ENCODE measurements around a stretch of chr1.

DNA sequence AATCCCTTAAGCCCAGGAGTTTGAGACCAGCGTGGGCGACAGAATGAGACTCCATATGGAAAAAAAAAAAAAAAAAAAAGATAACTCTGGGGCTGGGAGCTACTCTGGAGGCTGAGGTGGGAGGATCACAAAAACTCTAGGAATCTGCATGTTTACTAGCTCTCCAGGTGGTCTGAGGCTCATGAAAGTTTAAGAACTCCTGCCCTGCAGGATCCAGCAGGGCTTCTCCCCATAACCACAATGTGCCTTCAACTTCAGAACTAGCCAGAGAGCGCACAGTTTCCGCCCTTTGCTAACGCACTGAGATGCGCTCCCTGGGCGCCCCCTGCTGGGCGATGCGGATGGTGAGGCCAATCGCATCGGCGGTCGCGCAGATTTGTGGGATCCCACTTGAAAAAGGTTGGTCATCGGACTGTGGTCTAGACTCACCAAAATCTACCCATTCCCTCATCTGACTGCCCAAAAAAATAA is 8.8 kb downstream of the ZNF683 start:
- PRO-cap, 3 experiments = no peak in any of the 3 experiments
- RAMPAGE, long total RNA = no peak
- RRBS, 2 experiments = no CpG with 5 or more reads among the region's 15 CpGs

DNA sequence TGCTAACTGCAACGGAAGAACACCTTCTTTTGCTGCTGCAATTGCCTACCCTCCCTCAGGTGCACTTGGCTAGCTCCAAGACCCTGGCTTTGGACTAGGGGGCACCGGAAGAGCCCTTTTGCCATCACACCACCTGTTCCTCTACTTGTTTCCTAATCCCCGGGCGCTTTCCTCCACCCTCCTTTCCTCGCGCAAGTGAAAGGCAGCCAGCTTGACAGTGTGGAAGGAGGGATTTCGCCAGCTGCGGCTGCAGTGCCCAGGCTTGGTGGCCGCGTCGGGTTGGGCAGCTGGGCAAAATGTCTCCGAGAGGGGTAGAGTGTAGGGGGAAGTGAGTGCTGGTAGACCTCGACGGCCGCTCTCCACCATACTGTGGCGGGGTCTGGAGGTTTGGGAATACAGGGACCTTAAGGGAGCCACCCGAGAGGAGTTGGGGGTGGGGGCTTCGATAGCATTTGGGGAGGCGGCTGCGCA is 892 bp upstream of the HMGN2 start:
- PRO-cap, 3 experiments = no peak in any of the 3 experiments
- RAMPAGE, long total RNA = no peak
- RRBS, 2 experiments = 0 to 8% methylated on average over 1 of the region's 20 CpGs

GRCh38 chr1:26473353-26473961 is 1.2 kb downstream of the HMGN2 start:
- PRO-cap, 3 experiments = no peak in any of the 3 experiments
- RAMPAGE, long total RNA = no peak
- RRBS, 2 experiments = no CpG with 5 or more reads among the region's 9 CpGs

- PRO-cap, 3 experiments = no peak in any of the 3 experiments
- RAMPAGE, long total RNA = no peak
- RRBS, 2 experiments = no CpG with 5 or more reads among the region's 9 CpGs
Measured at GRCh38 chr1:26560612-26561233, 31.2 kb downstream of the RPS6KA1 start.

DNA sequence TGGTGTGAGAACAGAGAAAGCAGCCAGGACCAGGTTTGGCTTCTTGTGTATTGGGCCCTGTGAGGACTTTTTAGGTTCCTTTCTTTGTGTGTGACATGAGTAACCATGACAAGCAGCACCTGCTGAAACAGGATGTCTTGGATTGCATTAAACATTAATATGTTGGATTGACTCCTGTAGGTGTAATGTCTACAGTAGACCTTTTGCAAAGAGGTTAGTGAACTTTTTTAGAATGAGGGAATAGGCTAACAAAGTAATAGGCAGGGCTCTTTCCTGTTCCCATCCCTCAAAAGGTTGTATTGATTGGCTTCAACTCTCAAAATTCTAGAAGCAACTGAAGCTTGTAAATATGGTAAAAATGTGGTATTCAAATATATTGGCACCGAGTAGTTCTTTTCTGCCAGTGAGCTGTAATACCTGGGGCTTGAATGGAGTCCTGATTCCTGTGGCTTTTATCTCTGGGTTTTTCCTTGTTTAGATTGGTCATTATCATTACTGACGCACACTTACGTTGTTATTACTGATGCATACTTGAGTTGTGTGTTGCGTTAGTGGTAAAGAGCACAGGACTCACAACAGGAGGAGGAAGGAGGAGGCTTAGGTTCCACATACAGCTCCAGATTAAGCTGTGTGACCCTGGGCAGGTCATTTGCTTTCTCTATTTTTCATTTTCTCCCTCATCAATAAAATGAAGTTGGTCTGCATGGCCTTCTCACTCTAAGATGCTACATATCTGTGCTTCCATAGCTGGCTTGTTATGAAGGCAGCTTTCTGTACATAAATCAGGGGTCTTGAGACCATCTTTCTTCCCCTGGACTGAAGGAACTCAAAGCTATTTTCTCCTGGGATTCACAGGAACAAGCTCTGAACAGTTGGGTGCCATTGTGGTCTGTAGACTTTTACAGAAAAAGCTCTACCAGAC is 5.4 kb downstream of the ARID1A start:
- PRO-cap, 3 experiments = no peak in any of the 3 experiments
- RAMPAGE, long total RNA = no peak
- RRBS, 2 experiments = no CpG with 5 or more reads among the region's 4 CpGs

DNA sequence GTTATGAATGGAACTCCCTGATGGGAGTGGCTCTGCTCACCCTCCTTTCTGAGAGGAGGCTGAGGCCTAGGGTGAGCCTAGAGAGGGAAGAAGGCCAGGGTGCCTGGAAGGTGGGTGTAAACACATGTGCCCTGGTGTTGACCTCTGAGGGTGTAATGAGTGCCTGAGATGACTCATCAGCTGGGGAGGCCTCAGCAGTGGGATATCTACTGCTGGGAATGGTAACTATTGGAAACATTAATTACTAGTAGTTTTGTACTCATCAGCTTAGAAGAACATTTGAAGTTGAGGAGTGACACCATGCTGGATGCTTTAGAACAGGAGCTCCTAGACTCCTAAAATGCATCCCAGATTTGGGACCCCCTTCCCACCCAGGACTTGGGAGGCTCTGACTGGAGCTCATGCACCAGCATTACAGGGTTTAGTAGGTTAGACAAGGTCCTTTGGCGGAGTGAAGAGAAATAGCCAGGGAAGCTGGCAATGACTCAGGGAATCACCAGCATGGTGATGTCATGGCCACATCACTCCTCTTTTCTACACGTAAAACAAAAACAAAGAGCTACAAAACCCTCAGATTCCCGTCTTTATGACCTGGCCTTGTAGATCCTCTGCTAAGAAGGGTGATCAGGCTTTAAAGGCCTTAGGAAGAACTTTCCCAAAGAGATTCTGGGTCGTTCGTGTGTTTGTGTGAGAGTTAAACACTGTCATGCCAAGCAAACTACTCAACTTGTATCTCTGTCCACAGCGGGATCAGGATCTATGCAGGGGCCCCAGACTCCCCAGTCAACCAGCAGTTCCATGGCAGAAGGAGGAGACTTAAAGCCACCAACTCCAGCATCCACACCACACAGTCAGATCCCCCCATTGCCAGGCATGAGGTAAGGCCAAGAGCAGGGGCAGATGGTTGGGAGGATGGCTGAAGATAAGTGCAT is 15.7 kb upstream of the PIGV start:
- PRO-cap, 3 experiments = peak in 1 of 3 experiments; most common plus-strand start position 278 of the sequence (in 1)
- RAMPAGE, long total RNA = no peak
- RRBS, 2 experiments = no CpG with 5 or more reads among the region's 6 CpGs

DNA sequence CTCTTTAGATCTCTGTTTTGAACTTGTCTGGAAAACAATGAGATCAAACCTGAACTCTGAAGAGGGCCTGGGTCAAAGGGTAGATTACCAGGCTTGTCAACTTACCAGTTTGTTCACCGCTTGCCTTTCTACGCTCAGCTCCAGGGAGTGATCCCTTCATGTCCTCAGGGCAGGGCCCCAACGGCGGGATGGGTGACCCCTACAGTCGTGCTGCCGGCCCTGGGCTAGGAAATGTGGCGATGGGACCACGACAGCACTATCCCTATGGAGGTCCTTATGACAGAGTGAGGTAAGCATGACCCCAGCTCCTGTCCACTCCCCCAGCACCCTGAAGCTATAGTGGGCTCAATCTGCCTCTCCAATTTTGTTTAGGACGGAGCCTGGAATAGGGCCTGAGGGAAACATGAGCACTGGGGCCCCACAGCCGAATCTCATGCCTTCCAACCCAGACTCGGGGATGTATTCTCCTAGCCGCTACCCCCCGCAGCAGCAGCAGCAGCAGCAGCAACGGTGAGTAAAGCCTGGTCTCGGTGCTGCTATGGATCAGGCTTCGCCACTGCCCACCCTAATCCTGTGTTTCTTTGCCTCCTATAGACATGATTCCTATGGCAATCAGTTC is 14.4 kb upstream of the PIGV start:
- PRO-cap, 3 experiments = no peak in any of the 3 experiments
- RAMPAGE, long total RNA = no peak
- RRBS, 2 experiments = no CpG with 5 or more reads among the region's 16 CpGs

DNA sequence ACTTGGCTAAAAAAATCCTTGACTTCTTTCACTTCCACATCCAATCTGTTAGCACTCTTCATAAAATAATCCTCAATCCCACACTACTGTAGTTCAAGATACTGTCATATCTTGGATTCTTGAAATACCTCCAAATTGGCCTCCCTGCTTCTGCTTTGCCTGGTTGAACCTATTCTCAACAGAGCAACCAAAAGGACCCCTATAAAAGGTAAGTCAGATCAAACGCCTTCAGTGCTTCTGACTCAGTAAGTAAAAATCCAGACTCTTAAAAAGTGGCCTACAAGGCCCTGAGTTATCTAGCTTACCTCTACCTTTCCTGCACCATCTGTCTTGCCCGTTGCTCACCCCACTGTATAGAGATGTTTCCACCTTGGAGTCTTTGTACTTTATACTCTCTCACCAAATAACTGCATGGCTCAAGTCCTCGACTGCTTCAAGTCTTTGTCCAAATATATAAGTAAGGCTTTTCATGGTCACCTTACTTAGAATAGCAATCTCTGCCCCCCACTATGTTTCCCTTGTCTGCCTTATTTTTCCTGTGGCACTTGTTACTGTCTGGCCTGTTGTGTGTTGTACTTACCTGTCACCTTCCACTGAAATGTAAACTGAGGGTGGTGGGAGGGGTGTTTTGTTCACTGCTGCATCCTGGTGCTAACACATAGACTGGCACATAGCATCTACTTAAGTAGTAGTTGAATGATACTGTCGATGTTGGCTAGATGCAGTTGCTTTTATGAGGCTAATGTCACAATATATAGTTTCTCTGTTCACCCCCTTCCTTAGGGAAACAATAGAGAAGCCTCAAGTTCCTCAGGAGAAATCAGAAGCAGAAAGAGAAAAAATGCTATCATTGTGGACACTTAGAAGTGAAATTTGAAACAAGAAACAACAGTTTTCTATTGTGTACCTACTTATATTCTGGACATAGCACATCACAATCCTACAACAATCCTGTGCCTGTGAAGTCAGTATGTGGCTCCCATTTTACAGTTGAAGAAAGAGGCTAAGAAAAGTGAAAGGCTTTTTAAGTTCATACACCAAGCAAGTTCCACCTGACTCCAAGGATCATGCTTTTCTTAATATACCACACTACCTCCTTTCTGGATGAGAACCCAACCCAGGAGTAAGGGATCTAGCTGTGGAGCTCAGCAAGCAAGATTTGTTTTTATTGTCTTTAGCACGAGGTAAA is 4.8 kb upstream of the PIGV start:
- PRO-cap, 3 experiments = no peak in any of the 3 experiments
- RAMPAGE, long total RNA = no peak
- RRBS, 2 experiments = no CpG with 5 or more reads among the region's 5 CpGs

DNA sequence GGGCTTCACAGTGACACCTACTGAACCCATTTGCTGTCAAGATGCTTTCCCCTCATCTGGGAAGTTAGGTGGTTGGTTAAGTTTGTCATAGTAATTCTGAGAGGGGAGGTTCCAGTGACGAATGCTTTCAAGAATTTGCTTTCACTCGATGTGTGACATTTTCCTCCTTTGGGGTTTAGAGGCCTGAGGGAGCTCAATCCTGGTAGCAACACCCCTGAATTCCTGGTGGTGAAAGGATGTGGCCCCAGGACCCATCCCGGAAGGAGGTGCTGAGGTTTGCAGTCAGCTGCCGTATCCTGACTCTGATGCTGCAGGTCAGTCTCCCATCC is 2.8 kb downstream of the PIGV start:
- PRO-cap, 3 experiments = no peak in any of the 3 experiments
- RAMPAGE, long total RNA = no peak
- RRBS, 2 experiments = no CpG with 5 or more reads among the region's 4 CpGs

DNA sequence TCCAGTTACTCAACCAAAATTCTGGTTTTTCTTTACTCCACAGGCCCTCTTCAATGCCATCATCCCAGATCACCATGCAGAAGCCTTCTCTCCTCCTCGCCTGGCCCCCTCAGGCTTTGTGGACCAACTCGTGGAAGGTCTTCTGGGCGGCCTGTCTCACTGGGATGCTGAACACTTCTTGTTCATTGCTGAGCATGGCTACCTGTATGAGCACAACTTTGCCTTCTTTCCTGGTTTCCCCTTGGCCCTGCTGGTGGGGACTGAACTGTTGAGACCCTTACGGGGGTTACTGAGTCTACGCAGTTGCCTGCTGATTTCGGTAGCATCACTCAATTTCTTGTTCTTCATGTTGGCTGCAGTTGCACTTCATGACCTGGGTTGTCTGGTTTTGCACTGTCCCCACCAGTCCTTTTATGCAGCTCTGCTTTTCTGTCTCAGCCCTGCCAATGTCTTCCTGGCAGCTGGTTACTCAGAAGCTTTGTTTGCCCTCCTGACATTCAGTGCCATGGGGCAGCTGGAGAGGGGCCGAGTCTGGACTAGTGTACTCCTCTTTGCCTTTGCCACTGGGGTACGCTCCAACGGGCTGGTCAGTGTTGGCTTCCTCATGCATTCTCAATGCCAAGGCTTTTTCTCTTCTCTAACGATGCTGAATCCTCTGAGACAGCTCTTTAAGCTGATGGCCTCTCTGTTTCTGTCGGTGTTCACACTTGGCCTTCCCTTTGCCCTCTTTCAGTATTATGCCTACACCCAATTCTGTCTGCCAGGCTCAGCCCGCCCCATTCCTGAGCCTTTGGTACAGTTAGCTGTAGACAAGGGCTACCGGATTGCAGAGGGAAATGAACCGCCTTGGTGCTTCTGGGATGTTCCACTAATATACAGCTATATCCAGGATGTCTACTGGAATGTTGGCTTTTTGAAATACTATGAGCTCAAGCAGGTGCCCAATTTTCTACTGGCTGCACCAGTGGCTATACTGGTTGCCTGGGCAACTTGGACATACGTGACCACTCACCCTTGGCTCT is 6.6 kb downstream of the PIGV start:
- PRO-cap, 3 experiments = no peak in any of the 3 experiments
- RAMPAGE, long total RNA = no peak
- RRBS, 2 experiments = no CpG with 5 or more reads among the region's 15 CpGs

- PRO-cap, 3 experiments = no peak in any of the 3 experiments
- RAMPAGE, long total RNA = no peak
Measured at GRCh38 chr1:26800605-26800816, 12.8 kb downstream of the PIGV start.

- PRO-cap, 3 experiments = no peak in any of the 3 experiments
- RAMPAGE, long total RNA = no peak
- RRBS, 2 experiments = 50 to 60% methylated on average over 1 of the region's 15 CpGs
Measured at GRCh38 chr1:26852151-26852975, 10.6 kb upstream of the SFN start.

DNA sequence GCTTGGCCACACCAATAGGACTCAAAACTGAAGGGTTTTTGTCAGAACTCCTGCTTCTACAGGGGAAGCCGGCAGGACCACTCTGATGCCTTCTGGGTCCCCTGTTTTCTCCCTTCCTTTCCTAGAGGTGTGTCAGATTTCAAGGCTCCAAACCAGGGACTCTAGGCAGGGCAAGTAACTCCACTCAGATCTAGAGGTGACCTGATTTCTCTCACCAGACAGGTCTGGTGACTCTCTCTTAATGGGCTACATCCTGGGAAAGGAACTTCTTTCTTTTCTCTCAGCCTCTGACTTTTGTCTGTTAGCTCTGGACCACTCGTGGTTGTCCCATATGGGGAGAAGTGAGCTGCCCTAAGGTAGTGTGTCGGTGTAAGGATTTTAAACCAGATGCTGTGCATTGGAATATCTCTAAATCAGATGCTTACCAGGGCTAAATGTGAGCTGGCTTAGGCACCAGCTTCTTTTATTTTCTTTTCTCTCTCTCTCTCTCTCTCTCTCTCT is 4.9 kb downstream of the SFN start:
- PRO-cap, 3 experiments = no peak in any of the 3 experiments
- RAMPAGE, long total RNA = no peak
- RRBS, 2 experiments = no CpG with 5 or more reads among the region's 3 CpGs

GRCh38 chr1:26994029-26994668 is 657 bp downstream of the TRNP1 start:
- PRO-cap, 3 experiments = no peak in any of the 3 experiments
- RAMPAGE, long total RNA = no peak
- RRBS, 2 experiments = 2 to 3% methylated on average over 35 to 39 of the region's 90 CpGs

DNA sequence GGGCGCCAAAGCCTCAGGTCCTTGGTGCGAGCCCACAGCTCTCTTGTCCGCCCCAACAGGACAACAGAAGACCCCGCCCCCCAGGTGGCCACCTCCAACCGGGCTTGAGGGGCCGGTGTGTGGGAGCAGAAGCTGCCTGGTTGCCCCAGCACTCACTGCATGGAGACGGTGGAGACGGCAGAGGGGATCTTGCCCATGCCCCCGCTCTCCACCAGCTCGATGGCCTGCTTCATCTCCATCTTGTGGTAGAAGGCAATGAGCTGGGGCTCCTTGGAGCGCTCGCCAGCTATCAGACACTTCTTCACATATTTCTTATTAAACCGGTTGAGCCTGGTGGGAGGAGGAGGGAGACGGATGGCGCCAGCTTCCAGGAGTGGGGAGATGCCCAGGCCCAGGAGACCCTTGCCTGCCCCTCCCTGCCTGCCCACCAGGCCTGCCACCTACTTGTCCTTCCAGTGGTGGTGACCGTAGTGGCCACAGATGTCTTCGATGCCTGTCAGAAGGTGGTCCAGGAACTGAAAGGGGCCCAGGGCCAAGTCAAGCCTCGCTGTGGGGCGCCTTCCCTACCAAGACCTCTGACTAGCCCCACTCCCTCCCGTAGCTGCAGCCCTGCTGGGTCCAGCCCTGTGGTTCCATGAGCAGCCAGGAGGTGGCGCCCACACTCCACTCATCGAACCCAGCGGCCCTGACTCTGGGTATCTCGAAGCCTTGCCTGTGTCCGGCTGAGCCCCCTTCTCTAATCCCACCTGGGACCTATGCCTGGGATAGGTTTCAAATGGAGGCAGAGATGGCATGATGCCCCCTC is 52.5 kb downstream of the SLC9A1 start:
- PRO-cap, 3 experiments = no peak in any of the 3 experiments
- RAMPAGE, long total RNA = no peak
- RRBS, 2 experiments = no CpG with 5 or more reads among the region's 25 CpGs

GRCh38 chr1:27142920-27143798 is 11.8 kb downstream of the SLC9A1 start:
- PRO-cap, 3 experiments = no peak in any of the 3 experiments
- RAMPAGE, long total RNA = no peak
- RRBS, 2 experiments = no CpG with 5 or more reads among the region's 7 CpGs

- PRO-cap, 3 experiments = no peak in any of the 3 experiments
- RAMPAGE, long total RNA = no peak
- RRBS, 2 experiments = no CpG with 5 or more reads among the region's 10 CpGs
Measured at GRCh38 chr1:27300954-27301641, 20.9 kb upstream of the TMEM222 start.

- PRO-cap, 3 experiments = no peak in any of the 3 experiments
- RAMPAGE, long total RNA = no peak
Measured at GRCh38 chr1:27403912-27404301, 11.5 kb downstream of the GPR3 start.

- PRO-cap, 3 experiments = no peak in any of the 3 experiments
- RAMPAGE, long total RNA = no peak
- RRBS, 2 experiments = no CpG with 5 or more reads among the region's 6 CpGs
Measured at GRCh38 chr1:27488007-27489064, 1.6 kb downstream of the WASF2 start.

GRCh38 chr1:27572167-27573332 is 31.4 kb downstream of the AHDC1 start:
- PRO-cap, 3 experiments = peak in 2 of 3 experiments; most common plus-strand start chr1:27572507 (in 1); most common minus-strand start chr1:27572451 (in 1)
- RAMPAGE, long total RNA = no peak
- RRBS, 2 experiments = no CpG with 5 or more reads among the region's 20 CpGs